Glomerular endothelial cell (primary cell): ENCODE results near the gene PLG.

DNA sequence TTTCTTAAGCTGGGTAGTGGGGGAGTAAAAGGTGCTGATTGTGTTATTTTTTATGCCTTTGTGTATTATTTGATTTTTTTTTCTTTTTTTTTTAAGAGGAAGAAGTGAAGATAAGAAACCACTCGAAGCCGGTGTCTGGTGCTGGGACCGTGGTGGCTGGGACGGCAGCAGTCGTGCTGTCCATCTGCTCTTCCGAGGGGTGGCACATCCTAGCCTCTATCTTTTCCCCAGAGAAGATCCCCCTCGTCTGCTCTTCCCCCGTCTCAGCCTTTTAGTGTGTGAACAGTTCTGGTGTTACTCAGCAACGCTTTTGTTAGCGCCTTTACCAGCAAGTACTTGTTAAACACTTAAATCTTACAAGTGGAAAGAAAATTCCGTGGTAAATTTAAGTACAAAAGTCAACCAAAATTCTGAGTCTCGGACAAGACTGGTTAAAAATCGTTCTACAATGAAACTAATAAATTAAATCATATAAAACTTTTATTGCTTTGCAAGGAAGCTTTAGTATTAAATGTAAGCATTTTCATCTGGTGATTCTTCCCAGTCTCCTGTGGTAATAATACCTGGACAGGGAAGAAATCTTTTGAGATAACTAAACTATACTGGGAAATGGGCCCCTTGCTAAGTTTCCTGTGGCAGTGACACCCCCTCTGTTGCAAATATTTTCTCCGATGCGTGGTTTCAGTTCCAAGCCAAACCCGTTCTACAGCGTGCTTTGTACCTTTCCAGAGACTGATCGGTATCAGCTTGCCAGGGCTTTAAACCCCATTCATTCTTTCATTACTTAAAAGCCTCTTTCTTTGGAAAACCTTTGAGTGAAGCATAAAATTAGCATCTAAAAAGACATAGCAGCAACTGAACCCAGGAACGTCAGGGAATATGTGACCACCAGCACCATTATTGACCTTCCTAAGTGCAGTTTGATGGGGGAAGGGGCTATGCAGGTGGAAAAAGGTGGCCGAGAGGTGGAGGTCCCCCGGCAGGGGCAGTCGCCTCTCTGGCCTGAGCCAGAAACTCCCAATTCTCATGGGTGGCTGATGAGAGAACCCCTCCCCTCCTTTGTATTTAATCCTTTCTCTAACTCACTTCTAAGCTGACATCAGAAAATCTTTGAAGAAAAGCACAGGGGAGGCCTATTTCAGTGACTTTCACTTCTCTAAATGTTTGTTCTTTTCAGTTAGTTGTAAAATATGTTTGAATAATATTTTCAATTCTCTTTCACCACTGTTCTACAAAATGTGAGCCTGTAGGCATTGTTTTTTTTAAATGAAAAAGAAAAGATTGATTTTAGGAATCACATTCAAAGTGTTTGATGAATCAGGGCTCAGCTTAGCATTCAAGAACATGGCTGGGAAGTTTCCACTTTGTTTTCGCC, 89.6 kb downstream of the RSPH3 start:
- RAMPAGE, long total RNA: no peak

DNA sequence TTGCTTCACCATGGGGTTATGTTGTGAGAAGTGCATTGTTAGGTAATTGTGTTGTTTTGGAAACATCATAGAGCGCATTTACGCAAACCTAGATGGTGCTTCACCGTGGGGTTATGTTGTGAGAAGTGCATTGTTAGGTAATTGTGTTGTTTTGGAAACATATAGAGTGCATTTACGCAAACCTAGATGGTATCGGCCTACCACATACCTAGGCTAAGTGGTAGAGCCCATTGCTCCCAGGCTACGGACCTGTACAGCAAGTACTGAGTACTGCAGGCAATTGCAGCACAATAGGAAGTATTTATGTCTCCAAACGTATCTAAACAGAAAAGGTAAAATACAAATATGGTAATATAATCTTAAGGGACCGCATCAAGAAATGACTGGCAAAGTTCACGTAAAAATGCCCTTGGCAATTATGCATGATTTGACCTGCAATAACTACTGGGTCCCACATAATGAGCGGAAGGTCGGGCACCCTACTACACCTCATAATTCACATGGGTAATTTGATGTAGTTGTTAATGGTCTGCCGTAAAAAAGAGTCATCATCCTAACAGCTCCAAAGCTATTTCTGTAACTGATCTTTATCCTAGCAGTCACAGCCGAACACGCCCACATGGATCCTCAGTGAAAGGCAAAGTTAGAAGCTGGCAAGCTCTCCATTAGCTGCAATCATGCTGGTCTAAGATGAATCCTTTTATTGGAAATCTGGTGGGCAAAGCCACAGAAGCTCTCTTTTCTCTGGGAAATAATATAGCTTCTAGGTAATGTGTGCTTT, 76.0 kb downstream of the RSPH3 start:
- RAMPAGE, long total RNA: no peak

DNA sequence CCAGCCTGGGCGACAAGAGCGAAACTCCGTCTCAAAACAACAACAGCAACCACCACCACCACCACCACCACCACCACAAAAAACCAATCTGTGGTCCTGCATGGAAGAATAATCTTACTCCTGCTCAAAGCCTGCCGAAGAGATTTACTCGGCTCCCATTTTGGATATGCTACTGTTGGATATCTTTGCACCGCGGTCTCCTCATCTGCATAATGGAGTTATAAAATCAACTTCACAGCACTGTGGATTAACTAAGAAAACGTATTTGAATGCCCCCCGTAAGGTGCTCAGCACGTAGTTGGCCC, 1.2 kb downstream of the RSPH3 start:
- RAMPAGE, long total RNA: no peak

DNA sequence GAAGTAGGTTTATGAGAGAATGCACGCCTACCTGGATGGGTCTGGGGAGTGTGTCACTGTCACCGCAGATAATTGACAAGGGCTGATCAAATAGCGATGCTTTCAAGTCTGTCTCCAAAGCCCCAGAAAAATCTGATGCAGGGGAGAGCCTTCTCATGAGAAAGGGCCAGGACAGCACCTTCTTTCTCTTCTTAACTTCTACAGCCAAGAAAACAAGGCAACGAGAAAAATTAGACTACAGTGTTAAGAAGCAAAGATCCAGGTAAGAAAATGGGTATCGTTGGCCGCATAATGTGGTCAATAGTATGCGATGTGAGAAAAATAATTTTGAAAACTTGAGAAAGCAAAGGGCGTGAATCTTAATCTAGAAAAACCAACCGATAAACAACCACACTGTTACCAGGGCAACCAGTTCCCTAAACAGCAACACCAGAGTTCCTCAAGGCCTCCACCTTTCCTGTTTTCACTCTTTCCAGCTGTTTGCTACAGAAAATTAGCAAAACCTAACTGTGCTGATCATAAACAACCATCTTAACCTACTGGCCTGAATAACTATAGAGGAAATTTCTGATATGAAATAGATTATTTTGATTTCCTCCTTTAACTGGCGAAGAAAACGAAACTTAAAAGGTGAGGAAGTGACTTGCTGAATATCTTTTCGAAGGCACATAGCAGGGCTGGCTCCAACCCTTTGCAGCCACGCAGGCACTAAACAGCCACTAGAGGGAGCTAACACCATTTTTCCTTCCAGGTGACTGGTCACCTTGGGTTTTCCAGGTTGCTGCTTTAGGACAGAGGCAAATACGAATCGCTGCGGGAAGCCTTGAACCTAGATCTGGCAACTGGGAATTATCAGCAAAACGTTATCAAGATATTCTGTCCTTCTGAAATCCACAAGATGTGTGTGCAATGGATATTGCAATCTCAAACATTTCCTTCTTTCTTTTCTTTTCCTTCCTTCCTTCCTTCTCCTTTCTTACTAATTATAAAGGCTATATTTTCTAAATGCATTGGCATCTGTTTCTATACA, 2.4 kb downstream of the TAGAP start:
- RAMPAGE, long total RNA: no peak

- RAMPAGE, long total RNA: no peak
Measured at GRCh38 chr6:159076944-159077503, 32.2 kb upstream of the TAGAP start.

- RAMPAGE, long total RNA: no peak
Measured at GRCh38 chr6:159217365-159218064, 48.3 kb downstream of the FNDC1 start.

- RAMPAGE, long total RNA: no peak
Measured at GRCh38 chr6:159680775-159681906, 11.9 kb downstream of the SOD2 start.

DNA sequence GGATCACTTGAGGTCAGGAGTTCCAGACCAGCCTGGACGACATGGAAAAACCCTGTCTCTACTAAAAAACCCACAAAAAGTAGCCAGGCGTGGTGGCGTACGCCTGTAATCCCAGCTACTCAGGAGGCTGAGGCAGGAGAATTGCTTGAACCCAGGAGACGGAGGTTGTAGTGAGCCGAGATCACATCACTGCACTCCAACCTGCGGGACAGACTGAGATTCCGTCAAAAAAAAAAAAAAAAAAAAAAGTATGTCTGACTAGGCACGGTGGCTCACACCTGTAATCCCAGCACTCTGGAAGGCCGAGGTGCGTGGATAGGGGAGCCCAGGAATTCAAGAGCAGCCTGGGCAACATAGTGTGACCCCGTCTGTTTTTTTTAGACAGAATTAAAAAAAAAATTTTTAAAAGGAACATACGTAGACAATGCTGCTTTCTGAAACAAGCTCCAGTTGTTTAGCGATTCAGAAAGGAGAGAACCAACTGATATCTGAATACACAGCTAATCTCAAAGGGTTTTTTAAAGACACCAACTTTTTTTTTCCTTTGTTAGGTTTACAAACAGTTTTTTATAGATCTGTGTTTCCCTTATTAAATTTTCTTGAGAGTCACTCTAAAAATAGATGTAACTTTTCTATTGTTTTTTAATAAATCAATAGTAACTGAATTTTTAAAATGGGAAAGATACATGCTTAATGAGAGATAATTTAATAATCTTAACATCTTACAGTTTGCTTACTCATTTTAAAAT, 2.8 kb downstream of the SOD2 start:
- RAMPAGE, long total RNA: no peak

DNA sequence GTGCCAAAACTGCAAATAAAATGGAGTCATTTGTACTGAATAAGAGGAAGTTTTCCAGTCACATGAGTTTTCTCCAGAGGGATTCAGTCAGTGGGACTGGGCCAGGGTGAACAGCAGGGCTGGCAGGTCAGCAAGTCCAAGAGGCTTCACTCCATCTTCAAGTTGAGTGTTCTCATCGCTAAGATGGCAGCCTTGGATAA, 29.4 kb upstream of the IGF2R start:
- RAMPAGE, long total RNA: no peak

GRCh38 chr6:159942770-159943775, 25.8 kb upstream of the IGF2R start:
- RAMPAGE, long total RNA: no peak

DNA sequence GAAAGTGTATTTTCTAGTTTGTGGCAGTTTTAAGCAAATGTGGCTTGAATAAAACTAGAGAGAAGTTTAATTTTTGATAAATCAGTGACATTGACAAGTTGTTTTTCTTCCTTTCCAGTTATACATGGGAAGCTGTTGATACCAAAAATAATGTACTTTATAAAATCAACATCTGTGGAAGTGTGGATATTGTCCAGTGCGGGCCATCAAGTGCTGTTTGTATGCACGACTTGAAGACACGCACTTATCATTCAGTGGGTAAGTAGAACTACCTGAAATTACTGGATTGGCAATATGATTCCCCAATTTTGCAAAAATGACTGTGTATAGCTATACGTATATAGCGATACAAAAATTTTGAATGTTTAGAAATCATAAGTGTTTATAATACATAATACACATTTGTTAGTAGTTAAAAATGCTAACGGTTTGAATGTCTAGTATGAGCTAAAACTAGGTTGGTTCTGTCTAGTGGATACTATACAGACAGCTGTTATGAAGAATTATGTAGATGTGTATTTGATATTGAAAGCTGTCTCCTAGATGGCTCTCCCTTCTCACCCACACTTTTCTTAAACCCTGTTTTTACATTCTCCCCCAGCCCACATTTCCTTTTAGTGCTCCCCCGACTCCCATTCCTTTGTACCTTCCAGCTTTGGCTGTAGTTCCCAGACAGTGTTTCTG, 22.3 kb downstream of the IGF2R start:
- RAMPAGE, long total RNA: no peak

DNA sequence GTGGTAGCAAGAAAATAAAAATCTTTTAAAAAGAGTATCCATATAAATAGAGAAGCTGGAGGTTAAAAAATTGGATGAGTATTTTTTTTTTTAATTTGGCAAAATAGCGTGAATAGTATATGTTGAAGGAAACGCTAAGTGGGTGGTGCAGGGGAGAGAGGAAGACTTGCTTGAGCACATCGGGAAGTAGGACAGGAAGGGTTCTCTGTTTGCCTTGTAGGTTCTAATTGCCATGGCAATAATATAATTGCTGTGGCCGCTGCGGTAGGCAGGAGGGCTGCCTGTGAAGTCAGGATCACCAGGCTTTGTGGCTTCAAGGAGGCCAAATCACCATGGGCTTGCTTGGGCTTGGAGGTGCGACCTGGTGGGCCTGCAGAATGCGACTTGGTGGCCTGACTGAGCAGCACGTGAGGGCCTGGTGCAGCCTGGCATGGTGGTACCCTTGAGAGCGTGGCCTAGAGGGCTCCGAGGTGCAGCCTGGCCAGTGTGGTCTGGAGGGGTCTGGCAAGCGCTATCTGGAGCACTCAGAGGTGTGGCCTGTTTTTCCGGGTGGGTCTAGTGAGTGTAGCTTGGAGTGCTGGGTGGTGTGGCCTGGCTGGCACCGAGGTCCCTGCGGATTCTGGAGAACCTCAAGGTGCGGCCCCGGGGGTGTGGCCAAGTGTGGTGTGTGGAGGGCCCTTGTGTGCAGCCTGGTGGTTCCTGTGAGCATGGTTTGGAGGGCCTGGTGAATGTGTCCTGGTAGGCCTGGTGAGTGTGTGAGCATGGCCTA, 35.3 kb downstream of the IGF2R start:
- RAMPAGE, long total RNA: no peak

DNA sequence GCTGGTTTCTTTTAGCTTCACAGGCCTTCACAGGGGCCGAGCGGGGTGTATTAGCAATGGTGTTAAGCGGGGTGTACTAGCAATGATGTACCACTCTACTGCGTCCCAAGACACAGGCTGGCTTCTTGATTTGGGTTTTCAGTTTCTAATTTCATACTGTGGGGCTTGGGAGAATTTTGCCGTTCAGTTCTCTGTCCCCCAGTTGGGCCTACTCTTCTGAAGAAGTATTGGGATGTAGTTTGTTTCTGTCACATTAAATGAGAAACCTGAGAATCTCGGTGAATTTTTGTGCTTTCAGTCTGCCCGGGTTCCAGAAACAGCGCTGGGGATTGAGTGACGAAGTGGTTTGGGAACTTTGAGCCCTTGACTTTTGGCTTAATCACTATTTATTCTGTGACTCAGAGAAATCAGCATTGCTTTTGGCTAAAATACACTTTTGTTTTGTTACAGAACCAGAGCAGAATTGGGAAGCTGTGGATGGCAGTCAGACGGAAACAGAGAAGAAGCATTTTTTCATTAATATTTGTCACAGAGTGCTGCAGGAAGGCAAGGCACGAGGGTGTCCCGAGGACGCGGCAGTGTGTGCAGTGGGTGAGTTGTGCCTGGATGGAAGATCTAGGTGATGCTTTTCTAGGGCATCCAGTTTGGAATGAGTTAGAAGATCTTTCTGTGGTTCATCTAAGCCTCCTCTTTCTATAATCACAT, 74.0 kb downstream of the IGF2R start:
- RAMPAGE, long total RNA: no peak

DNA sequence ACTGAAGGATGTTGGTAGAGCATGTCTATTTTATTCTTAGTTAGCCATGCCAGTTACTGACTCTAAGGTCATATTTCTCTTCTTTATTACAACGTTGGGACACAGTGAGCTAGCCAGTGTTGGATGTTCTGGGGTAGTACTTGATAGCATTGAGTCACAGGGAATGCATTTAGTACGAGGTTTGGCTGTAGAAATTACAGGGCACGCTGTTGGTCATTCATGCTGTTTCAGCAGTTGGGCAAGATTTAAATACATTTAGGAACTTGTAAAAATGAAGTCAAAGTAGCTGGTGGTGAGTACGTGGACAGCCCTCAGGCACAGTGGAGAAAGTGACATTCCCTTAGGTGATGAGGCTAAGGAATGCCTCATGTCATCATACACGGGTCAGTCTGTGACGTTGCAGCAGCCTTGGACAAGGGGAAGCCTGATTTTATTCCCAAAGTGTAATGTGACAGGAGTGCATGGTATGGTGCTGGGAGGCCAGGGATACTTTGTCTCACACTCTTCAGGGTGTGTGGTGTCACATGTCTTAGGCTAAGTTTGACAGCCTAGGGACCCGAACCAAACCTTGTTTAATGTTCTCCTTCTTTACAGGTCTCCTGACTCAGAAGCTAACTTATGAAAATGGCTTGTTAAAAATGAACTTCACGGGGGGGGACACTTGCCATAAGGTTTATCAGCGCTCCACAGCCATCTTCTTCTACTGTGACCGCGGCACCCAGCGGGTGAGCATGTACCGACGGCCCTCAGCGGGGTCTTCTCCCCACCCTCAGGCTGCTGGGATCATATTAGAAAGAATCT, 57.6 kb upstream of the SLC22A1 start:
- RAMPAGE, long total RNA: no peak

GRCh38 chr6:160147039-160147716, 25.6 kb downstream of the SLC22A1 start:
- RAMPAGE, long total RNA: no peak

GRCh38 chr6:160254558-160255140, 4.0 kb downstream of the SLC22A2 start:
- RAMPAGE, long total RNA: no peak

DNA sequence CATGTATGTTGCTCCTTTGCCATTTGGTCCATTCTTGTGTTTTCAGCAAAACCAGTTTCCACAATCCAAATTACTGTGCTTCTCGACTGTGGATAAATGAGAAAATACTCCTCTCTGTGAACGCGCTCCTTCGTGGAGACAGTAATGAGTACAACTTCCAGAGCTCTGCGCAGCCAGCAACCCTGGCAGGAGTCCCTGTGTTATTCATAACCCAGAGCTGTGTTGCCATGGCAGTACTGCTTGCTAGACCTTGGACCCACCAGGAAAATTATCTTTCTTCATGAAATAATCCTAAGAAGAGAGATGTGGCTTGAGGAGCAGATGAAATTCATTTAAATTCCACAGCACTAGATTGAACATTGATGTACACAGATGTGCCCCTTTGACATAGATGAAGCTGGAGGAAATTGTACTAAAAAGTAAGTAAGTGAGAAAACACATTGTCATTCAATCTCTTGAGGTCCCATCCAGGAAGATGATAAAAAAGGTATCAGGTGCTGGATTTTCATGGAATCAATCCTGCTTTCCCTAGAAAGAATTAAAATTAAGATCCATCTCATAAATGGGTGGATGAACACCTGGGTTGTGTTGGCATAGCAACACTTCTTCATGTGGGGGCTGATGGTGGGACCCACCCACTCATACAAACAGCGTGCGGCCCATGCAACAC, 73.8 kb downstream of the SLC22A3 start:
- RAMPAGE, long total RNA: no peak

DNA sequence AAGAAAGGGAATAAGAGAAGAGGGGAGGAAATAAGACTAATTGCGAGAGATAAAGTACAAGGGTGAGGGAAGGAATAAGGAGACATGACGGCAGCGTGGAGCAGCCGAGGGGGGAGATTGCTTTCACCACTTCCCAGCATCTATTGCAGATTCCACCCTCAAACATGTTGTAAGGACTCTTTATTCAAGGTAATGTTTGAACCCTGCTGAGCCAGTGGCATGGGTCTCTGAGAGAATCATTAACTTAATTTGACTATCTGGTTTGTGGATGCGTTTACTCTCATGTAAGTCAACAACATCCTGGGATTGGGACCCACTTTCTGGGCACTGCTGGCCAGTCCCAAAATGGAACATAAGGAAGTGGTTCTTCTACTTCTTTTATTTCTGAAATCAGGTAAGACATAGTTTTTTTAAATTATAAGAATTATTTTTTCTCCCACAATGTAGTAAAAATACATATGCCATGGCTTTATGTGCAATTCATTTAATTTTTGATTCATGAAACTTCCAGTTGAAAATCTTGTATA, at the start of gene PLG:
PLG (plus strand) TSS at position 285 of the 527 bp plus-strand sequence.
- RAMPAGE, long total RNA: no peak

DNA sequence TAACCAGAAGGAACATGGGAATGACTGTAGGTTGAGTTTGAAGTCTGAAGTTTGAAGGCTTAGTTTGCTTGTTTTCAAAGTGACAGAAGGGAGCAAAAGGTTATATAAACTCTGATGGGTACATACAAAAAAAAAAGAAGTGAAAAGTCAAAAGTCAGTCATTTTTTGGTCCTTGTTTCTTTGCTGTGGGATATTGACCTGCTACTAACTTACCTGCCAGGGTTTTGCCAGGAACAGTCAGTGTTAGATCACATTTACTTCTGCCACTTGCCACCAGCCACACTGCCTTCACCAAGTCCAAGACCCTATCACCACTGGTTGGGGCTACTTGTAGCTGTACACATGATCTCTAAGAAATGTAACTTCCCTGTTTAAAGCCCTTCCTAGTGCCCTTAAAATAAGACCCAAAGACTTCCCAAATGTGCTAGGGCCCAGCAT, 7.0 kb downstream of the PLG start:
- RAMPAGE, long total RNA: no peak

GRCh38 chr6:161029497-161030072, 38.0 kb downstream of the MAP3K4 start:
- RAMPAGE, long total RNA: no peak